A375 (cell line): ENCODE data around the genes VWA8 and FAM216B.

- RAMPAGE, long total RNA, result no peak
These were observed 192.8 kb downstream of the RGCC start for GRCh38 chr13:41650063-41650590.

DNA sequence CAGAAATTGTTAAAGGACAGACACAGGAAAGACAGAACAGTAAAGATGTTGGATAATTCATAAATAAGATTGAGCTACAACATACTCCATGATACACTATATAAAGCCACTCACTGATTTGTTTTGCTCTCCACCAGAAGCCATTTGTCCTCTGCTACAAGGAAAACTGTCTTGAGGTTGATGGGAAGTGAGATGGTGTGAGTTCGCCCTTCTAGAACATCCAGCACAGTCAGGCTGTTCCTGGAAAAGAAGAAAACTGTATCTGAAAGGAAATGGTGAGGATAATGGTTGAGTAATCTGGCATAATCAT lies 233.8 kb downstream of the RGCC start:
- RAMPAGE, long total RNA, result no peak

DNA sequence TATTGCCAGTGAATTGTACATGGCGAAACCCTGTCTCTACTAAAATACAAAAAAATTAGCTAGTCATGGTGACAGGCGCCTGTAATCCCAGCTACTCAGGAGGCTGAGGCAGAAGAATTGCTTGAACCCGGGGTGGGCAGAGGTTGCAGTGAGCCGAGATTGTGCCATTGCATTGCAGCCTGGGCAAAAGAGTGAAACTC lies 96.2 kb downstream of the VWA8 start:
- RAMPAGE, long total RNA, result no peak

DNA sequence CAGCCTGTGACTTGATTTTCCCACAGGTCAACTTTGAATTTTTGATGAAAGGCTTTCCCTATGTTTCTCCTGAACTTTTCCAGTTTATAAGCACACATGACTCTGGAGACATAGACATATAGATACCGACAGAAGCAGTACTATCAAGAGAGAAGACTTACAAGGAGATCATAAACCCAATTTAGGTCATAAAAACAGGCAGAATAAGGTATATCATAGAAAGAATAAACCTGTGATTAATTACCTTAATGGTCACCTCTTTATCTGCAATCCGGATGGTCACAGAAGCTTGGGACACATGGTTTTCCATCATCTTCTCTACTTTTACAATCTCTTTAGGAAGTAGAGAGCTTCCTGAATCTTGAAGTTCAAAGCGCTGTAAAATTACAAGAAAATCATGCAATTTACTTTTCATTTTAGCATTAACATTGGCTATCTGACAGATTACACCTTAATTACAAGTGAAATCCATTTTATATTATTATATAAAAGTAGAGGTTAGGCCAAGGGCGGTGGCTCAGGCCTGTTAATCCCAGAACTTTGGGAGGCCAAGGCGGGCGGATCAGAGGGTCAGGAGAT lies 92.7 kb downstream of the VWA8 start:
- RAMPAGE, long total RNA, result no peak

DNA sequence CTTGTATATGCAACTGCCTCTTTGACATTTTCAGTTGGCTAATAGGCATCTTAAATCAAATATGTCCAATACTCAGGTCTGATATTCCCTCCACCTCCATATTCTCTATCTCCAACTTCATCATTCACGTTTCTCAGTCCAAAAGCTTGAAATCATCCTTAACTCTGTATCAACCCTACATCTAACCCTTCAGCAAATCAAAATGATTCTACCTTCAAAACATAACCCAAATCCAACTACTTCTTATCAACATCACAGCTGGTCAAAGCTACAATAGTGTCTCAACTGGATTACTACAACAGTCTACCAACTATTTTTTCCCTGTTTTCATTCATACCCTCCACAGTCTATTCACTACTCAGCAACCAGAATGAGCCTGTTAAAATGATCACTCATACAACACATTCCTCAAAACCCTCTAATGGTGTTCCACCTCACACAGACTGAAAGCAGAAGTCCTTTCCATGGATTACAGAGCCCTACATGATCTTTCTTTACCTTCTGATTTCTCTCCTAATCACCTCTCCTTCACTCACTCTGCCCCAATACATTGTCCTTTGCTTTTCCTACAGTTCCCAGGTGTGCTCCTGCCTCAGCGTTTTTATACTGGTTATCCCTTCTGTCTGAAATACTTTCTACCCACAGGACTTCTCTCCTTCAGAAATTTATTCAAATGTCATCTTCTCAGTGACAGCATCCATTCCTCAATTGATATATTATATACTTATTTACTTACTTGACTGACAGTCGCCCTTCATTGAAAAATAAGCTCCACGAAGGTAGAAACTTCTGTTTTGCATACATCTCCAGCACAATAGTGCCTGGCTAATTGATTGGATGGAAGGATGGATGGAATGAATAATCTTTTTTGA lies 84.8 kb downstream of the VWA8 start:
- RAMPAGE, long total RNA, result no peak

GRCh38 chr13:41938980-41939364 lies 21.9 kb downstream of the VWA8 start:
- RAMPAGE, long total RNA, result no peak

GRCh38 chr13:41960109-41961037 lies 536 bp downstream of the VWA8 start:
- RAMPAGE, long total RNA, result no peak

GRCh38 chr13:41961038-41961761 lies at the start of gene VWA8:
VWA8 (minus strand) TSS chr13:41961109.
- RAMPAGE, long total RNA, result no peak

DNA sequence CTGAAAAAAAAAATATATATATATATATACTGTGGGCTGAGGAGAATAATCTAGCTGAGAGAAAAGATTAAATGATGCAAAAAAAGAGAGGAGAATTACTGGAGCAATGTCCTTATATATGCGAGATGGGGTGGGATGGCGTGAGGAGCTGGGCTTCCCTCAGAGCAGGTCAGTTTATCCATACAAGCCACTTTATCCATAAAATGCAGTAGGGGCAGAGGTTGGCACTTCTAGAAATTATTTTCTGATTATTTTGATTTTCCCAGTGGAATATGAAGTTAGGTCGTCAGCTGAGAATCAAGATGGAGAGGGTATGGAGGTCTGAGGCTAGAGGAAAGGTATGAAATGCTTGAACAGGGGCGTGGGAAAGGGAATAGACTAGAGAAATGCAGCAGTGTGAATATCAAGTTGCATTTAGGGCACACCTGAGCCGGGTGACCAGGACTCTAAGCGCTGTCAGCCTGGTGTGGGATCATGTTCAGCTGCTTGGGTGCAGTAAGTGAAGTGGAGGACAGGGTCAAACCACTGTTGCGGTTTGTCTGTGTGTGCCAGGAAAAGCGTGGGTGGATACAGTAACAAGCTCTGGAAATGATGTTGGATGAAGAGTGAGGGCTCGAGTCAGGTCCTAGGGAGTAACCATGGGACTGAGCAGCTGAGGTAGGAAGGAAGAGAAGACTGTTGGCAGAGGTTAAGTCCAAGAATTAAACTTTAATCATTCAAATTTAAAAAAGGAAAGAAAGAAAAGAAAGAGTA lies 15.7 kb downstream of the DGKH start:
- RAMPAGE, long total RNA, result no peak

DNA sequence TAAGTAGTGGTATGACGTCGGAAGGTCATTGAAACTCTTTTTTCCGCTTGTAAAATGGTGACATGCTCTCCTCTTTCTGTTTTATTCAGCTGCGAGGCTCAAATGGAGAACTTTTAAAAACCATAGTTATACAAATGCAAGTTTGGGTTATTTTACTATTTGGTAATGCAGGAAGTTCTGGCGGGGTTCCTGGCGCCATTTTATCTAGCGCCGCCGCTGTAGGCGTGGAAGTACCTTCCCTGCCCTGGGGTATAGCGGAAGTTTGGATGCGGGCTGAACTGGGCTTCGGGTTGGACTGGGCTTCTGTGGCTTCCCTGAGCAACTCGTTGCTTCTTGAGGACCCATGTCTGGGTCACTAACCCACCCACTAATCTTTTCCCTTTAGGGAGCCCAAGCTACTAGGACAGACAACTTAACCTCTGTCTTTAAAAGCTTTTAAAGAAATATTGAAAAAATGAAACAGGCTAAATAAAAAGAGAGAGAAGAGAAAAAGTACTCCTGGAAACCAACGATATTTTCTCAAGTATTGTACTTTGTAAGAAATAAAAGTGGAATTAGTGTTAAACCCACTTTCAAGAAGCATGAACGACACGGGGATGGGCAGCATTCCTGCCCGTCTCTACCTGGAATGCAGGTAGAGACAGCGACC lies 35.0 kb downstream of the DGKH start:
- RAMPAGE, long total RNA, result no peak

DNA sequence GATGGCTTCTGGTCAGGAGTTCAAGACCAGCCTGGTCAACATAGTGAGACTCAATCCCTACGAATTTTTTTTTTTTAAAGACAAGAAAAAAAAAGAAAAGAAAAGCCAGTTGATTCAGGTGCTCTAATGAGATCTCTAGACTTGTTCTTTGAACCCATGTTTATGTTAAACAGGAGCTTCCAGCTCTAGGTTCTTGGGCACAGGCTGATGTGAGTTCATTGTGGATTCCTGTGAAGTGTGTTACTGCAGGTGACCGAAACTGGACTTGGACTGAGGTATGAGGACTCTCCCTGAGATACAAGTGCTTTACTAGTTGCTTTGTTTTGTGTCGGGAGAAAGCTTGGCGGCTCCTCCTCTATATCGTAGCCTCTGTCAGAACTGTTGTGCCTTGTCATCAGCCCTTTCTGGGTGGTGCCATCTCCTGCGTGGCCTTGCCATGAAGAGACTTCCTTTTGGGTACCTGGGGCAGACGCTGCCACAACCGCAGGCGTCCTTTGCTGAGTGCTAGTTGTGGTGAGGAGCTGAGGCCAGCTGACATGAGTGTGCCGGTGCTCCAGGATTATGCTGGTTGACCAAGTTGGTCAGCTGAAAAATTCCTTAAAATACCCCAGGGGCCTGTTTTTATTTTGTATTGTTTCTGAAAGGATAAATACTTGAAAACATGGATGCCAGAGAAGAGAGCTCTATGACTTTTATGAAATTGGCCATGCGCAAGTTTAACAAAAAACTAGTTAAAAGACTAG lies 124.5 kb downstream of the AKAP11 start:
- RAMPAGE, long total RNA, result no peak

GRCh38 chr13:42552898-42553417 lies 21.0 kb upstream of the TNFSF11 start:
- RAMPAGE, long total RNA, result no peak

DNA sequence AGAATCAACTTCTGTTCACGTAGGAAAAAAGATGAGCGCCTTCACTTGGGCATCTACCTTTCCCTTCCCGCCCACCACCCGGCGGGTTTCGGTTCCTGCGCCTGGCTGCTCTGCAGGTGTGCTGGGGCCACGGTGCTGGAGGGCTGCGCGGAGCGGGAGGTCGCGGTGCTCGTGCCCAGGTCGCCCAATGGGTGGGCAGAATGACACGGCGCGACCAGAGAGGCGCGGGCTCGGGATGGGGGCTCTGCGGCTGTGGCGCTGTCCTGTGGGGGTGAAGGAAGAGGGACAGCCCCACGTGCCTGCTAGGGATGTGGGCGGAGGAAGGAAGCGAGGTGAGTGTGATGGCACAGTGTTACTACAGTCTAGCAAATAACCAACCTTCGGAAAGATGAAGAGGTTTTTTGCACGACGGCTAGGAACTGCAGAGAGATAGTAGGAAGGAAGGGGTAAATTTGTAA lies 966 bp downstream of the TNFSF11 start:
- RAMPAGE, long total RNA, result no peak

DNA sequence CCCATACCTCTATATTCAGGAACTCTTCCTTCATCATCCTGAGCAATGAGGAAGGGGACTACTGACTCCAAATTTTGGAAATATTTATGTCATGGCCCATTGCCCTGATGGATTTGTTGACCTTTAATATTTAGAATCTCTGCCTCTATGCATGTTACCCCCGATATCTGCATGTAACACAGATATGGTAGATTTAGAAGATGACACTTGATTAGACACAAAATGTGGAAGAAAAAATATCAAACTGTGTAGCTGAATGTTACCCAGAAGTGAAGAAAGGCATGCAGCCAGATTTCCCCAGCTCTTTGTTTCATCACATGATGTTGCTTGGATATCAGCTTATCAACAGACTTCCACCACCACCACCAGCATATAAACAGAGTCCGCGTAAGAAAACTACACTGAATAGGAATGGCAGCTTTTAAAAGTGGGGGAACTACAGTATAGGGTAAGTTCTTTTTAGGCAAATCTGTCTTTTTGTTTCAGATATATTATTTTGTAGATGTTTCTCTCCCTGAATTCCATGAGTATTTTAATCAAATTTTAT lies at the start of gene FAM216B:
FAM216B (plus strand) TSS at position 368 of the 547 bp plus-strand sequence.
- RAMPAGE, long total RNA, result no peak

DNA sequence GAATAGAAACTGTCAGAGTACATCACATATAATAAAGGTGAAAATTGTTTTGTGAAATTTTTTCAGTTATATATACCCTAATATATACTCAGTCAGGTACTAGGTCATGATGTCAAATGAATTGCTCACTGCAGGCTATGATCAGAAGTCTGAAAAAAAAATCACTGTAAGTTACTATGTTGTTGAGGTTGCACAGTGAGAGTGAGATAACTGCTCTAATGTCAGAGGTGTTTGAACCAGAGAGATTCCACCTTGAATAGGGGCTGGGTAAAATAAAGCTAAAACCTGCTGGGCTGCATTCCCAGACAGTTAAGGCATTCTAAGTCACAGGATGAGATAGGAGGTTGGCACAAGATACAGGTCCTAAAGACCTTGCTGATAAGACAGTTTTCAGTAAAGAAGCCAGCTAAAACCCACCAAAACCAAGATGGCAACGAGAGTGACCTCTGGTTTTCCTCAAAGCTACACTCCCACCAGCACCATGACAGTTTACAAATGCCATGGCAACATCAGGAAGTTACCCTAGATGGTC lies 10.2 kb downstream of the EPSTI1 start:
- RAMPAGE, long total RNA, result no peak

GRCh38 chr13:43862095-43862864 lies 17.3 kb downstream of the CCDC122 start:
- RAMPAGE, long total RNA, result no peak

GRCh38 chr13:44128424-44128978 lies 32.6 kb downstream of the SMIM2 start:
- RAMPAGE, long total RNA, result no peak

DNA sequence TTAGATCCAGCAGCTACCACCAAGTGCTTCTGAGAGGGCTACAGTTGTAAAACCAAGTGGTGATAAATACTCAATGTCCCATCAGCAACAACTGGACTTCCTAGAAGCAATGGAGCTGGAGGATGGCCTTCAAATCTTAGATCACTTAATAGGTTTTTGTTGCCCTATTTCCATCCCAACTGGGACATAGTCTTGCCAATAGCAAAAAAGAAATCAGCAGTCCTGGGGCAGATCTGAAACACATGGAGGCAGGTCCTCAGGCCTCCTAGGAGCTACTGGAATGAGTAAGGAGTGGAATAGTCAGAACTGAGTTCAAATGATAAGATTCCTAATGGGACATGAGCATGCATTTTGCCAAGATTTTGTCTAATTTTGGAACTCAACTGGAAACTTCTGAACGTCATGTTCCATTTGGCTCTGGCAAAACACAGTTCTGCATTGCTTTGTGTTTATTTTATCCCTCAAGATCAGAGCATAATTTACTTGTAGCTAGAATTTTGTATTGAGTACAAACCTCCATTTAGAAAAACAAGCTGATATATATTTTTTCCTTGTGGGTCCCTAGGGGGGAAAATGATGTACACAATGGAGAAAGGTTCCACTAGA lies 63.3 kb upstream of the SMIM2 start:
- RAMPAGE, long total RNA, result no peak

DNA sequence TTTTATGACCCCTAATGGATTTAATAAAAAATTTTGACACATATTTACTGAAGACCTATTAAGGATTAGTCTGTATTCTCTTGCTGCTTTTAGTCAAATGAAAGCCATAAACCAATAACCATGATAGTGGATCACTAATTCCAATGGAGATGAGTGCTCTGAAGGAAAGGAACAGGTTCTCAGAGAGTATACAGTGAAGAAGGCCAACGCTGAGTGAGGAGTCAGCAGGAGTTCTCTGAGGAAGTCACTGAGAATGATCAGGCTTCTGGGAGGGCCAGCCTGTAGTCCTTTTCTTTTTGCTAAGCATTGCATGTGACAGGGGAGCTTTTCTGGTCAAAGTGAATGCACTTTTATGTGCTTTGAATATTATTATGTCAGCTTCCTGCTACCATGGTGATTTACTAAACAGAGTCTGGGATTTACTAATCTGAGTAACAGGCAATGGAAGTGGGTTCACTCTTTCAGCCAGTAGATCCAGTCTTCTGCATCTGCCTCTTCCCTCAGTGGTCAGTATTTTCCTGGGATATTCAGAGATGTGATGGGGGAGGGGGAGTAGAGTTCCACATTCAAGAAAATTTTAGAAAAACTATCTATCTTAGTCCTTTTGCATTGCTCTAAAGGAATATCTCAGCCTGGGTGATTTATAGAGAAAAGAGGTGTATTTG lies 81.1 kb upstream of the SERP2 start:
- RAMPAGE, long total RNA, result no peak

GRCh38 chr13:44301783-44302721 lies 71.6 kb upstream of the SERP2 start:
- RAMPAGE, long total RNA, result no peak